ENCODE data around the genes FRMD6 and GPR137C.

DNA sequence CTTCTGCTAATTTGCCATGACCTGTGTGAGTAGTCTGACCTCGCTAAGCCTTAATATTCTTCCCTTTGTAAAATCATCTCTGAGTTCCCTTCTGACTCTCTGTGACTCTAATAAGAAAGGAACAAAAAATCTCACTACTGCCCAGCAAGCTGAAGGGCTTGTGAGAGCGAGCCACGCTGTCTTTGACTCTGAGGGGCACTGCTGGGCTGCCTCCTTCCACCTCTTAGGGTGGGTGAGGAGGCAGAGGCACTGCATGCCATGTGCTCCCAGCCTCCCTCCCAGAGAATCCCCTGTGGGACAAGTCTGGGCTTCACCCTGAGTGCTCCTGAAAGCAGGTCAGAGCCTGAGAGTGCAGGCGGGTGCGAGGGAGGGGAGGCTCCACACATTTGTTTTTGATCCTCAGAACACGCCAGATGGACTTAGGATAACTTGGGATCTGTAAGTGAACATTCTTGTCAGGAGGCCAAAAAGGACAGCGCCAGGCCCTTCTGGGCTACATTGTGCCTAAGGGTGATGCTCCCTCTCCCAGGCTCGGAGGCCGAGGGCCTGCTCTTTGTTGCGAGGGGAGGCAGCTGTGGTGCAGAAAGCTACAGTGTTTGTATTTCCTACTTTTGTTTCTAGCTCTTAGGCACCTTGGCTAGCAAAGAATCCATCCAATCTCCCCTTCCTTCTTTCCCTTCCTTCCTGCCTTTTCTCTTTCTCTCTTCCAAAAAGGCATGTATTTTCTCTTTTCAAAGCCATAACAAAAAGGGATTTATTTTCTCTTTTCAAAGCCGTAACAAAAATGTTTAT is 155.4 kb downstream of the TMX1 start:
- RRBS, 2 experiments, result no CpG with 5 or more reads among the region's 11 CpGs

DNA sequence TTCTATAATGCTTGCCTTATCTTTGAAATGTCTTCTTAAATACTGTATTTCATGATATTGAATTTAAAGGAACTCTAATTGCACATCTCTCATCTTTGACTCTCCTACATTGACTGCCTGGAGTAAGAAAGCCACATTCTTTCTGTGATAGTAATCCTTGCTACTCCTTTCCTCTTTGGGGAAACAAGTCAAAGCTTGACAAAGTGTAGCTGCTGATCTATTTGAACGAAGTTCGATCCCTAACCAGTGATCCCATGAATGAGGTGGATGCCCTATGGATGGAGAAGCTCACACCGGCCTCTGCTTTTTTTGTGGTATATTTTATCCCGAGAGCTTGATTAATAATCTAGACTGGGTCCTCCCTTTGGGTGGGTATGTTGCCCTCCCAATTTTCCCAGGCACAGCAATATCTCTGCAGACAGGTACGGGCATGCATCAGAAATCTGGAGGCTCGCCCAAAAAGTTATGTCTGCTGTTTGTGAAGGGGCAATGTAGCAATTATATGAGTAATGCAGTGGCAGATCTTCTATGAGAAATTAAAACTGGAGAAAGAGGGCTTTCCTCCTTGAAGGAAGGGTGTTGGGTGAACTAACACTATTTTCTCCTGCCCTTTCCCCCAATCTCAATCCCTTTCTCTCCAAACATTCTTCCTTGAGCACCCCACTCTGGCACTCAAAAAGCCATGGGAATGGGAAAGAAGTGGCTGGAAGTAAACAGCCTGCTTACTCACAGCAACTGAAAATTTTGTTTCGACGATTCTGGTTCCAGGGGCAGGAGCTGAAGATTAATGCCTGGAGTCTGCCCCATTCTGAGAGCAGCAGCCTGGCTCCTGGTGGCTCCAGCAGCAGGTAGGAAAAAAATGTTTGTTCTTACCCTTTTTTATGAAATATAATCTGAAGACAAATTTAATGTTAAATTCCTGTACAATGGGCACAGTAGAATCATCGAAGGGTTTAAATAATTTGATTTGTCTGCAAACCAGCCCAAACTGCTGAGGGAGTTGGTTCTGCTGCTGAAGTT is 162.8 kb upstream of the FRMD6 start:
- RRBS, 2 experiments, result no CpG with 5 or more reads among the region's 9 CpGs

GRCh38 chr14:51650671-51651112 is 1.0 kb upstream of the FRMD6 start:
- RRBS, 2 experiments, result no CpG with 5 or more reads among the region's 15 CpGs

DNA sequence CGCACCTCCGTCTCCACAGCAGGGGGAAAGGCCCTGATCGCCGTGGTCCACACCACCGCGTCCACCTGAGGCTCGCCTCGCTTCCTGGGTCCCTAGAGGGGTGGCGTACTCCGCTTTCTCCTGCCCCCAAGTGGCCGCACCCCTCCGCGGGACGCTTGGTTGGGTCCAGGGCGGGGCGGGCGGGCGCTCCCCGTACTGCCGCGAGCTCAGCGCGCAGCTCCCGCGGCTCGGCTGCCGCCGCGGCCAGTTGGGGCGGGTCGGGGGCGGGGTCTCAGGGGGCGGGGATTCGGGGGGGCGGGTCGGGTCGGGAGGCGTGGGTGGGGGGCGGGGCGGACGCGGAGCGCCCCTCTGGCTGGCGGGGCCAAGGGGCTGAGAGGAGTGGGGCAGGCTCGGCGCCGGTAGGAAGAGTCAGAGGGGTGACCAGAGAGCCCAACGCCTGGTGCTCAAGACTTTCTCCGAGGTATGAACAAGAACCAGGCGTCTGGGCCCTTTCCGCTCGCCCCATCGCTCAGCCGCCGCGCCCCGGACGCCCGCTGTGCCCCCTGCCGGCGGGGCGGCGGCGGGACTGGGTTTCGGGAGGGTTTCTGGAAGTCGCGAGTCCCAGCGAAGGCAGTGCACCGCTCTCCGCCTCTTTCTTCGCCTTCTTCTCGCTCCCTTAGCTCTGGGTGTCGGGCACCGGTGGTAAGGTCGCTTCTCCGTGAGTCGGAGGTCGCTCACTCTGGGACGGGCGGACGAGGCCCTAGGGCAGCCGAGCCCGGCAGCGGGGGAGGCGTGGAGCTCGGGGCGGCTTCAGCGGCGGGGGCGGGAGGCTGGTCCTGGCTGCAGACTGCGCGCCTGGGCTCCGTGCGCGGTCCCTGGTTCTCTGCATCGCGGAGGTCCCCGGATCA is at the start of gene FRMD6:
Gene FRMD6 (plus strand): TSS at position 374 of the 887 bp plus-strand sequence.
- RRBS, 2 experiments, result under 1 to 1% methylated on average over 10 of the region's 98 CpGs

GRCh38 chr14:51884154-51884520 is 23.7 kb downstream of the GNG2 start:
- RRBS, 2 experiments, result no CpG with 5 or more reads among the region's 2 CpGs

DNA sequence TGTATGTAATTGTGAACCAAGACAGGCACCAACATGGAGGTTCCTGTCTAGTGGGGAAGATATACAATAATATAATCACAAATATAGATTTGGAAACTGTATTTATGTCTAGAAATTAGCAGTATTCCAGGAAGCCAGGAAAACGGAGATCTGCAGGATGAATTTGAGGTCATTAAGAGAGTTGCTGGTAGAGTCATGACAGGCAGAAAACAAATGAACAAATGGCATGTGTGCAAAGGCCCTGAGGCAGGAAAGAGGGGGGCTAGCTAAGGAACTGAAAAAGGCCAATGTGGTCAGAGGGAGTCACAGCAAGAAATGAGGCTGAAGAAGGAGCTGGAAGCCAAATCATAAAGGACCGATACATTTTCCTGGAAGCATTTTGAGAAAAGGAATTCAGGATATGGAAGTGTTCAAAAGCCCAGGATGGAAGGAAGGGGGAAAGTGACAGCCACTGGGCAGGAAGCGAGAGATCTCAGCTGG is 49.7 kb downstream of the GNG2 start:
- RRBS, 2 experiments, result no CpG with 5 or more reads among the region's 3 CpGs

- RRBS, 2 experiments, result no CpG with 5 or more reads among the region's 3 CpGs
Observed at GRCh38 chr14:52004161-52004722, 14.9 kb downstream of the RTRAF start.

GRCh38 chr14:52020730-52021470 is 31.6 kb downstream of the RTRAF start:
- RRBS, 2 experiments, result no CpG with 5 or more reads among the region's 5 CpGs

- RRBS, 2 experiments, result 1 to 5% methylated on average over 4 to 5 of the region's 53 CpGs
Observed at GRCh38 chr14:52069325-52070066, 637 bp upstream of the NID2 start.

DNA sequence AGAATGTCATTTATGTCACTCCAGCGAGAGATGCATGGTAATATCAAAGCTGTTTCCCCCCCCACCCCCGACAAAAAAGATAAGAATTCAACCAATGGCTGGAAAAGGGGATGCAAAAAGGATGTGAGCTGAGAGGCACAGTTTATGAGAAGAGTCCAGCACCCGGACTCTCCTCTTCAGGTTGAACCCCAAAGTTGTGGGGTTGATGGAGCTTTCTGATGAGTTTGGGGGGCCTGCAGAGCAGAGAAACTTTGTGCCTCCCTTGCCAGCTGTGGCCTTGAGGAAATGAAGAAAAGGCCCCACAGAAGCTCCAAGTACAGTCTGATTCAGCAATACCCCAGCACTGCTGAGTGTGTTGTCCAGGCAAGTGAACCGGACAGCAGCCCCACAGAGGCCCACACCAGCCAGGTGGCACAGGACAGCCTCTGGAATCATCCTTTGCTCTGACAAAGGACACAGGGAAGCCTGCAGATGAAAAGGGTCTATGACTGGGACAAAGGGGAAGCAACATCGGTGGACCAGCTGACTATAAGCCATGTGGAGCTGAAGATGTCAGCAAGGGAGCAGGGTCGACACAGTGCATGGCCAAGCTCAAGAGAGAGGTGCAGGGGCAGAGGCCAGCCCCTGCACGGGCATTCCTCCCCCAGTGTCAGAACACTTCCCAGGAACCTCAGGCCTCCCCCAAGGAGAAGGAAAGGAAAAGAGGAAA is 46.6 kb upstream of the PTGDR start:
- RRBS, 2 experiments, result no CpG with 5 or more reads among the region's 7 CpGs

- RRBS, 2 experiments, result 3 to 5% methylated on average over 17 to 19 of the region's 63 CpGs
Observed at GRCh38 chr14:52314520-52315281, 589 bp downstream of the PTGER2 start.

DNA sequence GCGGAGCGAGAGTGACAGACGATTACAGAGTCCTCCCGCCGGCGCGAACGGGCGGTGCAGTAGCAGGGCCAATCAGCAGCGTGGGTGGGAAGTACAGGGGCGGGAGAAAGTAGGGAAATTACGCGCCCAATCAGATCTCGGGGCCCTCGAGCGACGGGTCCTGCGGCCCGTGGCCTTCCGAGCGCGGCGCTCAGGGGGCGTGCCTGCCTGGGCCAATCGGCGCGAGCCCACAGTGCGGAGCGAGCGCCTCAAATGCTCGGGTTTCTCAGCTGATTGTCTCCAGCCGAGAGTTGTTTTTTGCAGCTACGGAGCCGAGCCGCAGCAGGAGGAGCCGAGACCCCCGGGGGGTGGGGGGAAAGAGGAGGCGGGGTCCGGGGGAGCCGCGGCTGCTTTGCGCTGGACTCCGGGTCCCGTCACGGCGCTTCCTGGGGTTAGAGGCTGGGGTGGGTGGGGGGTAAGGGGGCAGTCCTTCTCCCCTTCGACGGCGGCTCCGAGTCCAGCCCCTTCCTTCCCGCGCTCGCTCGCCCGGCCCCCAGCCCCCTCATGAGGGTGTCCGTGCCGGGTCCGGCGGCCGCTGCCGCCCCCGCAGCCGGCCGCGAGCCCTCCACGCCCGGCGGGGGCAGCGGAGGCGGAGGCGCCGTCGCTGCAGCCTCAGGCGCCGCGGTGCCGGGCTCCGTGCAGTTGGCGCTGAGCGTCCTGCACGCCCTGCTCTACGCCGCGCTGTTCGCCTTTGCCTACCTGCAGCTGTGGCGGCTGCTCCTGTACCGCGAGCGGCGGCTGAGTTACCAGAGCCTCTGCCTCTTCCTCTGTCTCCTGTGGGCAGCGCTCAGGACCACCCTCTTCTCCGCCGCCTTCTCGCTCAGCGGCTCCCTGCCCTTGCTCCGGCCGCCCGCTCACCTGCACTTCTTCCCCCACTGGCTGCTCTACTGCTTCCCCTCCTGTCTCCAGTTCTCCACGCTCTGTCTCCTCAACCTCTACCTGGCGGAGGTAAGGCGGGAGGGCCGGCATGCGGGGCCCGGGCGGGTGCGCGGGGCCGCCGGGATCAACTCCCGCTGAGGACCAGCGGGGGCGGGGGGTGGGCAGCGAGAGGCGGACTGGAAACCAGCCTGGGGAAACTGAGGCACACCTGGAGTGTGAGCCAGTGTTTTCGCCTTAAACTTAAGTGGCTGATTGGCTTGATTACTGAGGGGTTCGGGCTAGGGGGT is at the start of gene GPR137C:
Gene GPR137C (plus strand): TSS at position 232 of the 1,205 bp plus-strand sequence.
- RRBS, 2 experiments, result 1 to 2% methylated on average over 11 to 14 of the region's 116 CpGs

- RRBS, 2 experiments, result no CpG with 5 or more reads among the region's 12 CpGs
Observed at GRCh38 chr14:52789837-52790366, 1.5 kb downstream of the GNPNAT1 start.

DNA sequence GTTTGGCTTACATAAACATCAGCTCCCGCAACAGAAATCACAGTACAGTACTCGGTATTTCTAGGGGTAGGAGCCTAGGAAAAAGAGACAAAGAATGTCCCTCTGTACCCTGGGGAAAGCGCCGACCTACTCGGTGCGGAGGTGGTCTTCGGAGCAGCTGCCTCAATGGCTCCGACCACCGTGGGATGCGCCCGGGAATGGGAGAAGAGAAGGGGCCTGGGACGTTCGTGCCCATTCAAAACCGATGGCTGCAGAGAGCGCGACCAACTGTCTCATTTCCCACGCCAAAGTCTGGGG is 631 bp downstream of the GNPNAT1 start:
- RRBS, 2 experiments, result no CpG with 5 or more reads among the region's 17 CpGs

DNA sequence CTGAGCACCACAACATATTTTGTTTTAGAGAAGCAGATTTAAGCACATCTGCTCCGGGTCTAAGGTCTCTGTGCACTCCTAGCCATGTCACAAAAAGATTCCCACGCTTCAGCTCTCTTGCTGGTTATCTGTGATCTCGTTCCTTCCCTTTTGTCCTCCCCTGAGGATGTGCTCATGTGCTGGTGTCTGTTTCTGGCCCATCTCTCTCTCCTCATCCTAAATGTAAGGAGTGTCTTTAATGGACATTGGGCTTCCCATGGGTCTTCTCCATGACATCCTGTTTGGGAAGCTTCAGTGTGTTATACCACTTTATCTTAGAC is 53.7 kb upstream of the GNPNAT1 start:
- RRBS, 2 experiments, result no CpG with 5 or more reads among the region's 3 CpGs

DNA sequence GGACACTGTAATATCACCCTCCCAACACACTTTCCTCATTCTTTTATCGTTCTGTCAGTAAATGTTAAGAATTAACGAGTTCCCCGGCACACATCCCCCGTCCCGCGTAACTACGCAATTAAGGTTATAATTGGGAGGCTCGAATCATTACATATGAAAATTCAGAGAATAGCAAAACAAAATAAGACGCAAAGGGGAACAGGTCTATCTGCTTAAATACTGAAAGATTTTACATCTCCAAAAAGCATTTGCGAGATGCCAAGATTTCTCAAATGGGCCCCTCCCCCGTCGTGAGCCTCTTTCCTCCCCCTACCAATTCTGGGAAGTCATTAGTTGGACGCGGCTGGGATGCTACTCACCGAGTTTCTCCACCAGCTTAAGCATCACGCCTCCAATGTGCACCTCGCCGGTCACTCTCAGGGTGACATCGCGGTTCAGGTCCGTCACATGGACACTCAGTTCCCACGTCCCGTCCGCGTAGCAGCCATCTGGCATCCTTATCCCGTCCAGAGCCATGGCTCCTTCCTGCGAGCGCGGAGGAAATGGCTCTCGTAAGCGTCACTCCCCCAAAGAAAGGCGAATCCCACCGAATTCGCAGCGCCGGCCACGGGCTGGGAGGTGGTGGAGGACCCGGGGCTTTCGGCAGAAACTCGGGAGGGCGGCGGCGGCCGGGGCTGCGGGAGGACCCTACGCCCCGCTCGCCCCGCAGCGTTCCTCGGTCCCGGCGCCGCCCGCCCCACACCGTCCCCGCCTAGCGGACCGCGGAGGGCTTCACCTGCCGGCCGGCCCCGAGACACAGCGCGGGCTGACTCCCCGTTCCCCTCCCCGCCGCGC is 580 bp downstream of the FERMT2 start:
- RRBS, 2 experiments, result under 1 to 1% methylated on average over 28 to 32 of the region's 69 CpGs

- RRBS, 2 experiments, result no CpG with 5 or more reads among the region's 5 CpGs
Observed at GRCh38 chr14:53126809-53127101, 26.4 kb downstream of the DDHD1 start.

GRCh38 chr14:53149721-53150053 is 3.4 kb downstream of the DDHD1 start:
- RRBS, 2 experiments, result no CpG with 5 or more reads among the region's 2 CpGs

DNA sequence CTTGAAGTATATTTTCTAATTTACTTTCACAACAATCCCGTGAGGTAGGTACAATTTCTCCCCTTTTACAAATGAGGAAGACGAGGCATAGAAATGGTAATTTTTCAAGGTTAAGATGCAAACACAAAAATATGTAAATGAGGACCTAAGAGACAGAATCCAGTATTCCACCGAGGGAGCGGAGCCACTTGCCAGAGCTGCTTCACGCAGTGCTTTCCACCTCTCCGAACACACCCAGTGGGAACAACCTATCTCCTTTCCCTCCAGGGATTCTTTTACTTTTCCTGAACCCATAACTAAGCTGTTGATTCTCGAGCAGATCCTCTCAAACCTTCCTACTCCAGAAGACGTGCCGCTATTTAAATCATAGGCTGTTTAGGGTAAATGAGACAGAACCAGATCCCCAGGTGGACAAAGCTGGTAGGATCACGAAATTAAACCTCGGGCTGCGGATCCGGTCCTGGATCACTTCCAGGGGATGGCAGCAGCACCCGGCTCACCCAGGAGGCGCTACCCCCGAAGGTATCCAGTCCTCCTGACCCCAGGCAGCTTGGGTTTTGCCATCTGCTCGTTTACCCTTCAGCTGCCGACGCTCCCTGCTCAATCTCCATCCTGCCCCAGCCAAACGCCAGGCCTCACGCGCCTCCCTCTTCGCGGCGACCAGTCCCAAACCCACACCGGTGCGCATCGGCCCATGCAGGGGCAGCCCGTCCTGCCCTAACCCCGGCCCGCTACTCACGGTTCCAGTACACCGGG is 1.4 kb downstream of the DDHD1 start:
- RRBS, 2 experiments, result 2% methylated on average over 6 of the region's 33 CpGs

DNA sequence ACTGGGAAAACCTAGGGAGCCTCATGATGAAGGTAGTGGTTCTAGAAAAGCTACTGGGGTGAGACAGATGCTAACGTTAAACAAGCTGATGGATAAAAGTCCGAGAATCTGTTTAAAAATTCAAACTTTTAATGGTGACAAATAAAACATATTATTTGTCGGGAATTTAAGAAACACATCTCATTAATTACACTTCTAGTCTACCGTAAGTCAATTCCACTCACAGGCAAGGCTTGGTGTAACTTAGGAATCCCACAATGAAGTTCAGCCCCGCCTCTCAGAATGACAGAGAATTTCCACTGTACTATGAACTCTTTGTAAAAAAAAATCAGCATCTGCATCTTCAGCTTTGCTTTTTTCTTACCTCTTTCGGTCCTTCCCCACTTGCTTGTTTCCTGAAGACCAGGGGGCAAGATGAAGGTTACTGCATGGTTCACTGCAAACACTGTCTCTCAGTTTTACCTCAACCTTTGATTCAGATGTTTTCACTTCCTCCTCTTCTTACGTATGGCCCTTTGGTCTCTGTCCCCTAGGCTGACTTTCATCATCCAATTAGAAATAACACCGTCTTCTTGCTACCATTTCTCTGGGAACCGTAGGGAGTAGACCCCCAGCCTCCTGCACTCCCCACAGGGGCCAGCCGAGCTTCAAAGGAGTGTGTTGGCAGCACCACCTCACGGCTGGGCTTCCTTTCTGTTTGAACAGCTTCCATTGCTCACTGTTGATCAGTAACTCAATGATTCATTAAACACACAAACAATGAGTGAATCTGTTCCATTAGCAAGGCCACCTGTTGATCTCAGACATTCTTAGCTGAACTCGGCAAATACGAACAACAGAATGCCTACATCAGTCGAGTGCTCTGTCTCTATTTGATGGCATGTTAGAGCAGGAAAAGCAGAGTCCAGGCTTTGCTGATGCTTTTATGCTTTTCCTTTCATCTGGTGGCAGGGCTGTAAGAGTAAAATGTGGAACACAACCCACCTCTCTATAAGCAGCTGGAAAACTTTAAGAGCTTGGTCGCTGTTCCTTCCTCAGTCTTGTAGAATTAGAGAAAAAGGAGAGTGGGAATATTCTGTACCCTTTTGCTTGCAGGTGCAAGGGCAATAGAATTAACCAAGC is 343.0 kb downstream of the BMP4 start:
- RRBS, 2 experiments, result no CpG with 5 or more reads among the region's 15 CpGs

Data from NT2/D1 (cell line).